ENCODE data around the genes UBXN1, NAA40 and TRPT1.

DNA sequence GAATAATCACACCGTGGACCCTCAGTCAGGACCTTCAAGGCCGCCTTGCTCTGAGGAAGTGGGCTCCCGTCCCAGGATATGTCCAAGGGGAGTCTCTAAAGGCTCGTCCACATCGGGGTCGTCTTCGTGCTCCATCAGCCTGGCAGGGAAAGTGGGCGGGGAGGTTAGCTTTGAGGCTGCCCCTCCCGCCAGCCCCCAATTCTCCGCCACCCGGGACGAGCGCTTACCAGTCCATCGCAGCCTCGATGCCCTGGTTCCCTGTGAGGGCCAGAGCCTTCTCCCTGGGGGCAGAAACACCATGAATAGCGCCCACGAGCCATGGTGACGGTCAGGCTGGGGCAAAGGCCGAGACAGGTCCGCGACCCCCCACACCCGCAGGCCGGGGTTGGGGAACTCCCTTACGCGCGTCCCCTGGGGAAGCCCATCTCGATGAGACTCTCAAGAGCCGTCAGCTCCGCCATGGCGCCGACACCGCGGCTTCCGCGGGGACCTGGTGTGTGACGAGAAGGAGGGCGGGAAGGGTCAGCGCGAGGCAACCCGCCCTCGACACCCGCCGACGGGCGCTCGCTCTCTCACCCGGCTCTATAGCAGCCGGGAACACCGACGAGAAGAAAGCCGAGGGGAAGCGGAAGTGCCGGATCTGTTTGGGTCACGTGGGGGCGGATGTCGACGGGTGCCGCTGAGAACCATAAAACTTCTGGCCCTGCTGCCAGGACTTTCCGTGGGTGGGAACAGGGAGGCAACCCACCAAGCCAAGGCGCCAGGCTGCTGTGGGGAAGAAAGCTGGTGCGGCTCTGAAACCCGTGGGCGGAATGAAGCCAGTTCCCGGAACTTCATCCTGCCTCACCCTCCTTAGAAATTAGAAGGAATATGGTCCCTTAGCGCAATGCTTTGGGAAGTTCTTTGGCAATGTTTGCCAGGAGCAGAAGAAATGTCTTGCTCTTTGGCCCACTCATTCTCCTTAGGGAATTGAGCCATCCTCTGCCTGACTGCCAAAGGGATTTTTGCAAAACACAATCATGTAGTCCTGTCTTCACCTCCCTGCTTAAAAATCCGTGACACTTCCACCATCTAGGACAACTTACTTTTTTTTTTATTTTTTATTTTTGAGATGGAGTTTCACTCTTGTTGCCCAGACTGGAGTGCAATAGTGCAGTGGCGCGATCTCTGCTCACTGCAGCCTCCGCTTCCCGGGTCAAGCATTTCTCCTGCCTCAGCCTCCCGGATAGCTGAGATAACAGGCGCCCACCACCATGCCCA is at the start of gene UBXN1:
Gene UBXN1, minus strand, starts transcription at position 611 of the 1,260 bp plus-strand sequence.
- PRO-cap = bidirectional peak, plus-strand start at position 712 of the sequence, minus-strand start at position 584 of the sequence
- RAMPAGE, long total RNA = start-site peak on the minus strand centred at position 604 of the sequence, 54 bp wide, 2,153 and 168 reads in 2 replicates
- RRBS = 0% methylated on average over 4 of the region's 72 CpGs

DNA sequence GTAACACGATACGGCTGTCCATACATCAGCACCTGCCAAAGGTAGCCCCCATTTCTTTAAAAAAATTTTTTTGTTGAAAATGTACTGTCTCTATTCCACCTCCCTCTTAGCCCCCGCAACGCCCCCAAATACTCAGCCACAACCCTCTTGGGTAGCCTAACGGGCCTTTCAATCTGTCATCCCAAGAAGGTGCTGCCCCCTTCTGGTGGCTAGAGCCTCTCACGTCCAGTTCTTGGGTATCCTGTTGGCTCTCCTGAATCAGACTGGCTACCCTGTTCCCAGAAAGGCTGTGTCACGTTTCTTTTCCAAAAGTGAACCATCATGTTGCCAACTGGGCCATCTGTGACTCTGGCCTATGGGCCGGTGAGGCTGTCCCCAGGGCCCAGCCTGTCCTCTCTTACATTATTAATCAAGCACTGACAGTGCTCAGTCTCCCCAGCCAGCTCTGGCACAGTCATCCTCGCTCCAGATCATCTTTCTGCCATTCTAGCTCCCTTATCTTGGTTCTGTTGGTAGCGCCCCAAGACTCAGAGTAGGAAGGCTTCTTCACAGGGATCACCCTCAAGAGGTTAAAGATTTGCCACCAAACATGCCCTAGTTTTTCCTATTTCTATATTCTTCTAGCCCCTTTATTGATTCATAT is 5.5 kb upstream of the LRRN4CL start:
- PRO-cap = no peak
- RAMPAGE, long total RNA = no peak
- RRBS = no CpG with 5 or more reads among the region's 10 CpGs

DNA sequence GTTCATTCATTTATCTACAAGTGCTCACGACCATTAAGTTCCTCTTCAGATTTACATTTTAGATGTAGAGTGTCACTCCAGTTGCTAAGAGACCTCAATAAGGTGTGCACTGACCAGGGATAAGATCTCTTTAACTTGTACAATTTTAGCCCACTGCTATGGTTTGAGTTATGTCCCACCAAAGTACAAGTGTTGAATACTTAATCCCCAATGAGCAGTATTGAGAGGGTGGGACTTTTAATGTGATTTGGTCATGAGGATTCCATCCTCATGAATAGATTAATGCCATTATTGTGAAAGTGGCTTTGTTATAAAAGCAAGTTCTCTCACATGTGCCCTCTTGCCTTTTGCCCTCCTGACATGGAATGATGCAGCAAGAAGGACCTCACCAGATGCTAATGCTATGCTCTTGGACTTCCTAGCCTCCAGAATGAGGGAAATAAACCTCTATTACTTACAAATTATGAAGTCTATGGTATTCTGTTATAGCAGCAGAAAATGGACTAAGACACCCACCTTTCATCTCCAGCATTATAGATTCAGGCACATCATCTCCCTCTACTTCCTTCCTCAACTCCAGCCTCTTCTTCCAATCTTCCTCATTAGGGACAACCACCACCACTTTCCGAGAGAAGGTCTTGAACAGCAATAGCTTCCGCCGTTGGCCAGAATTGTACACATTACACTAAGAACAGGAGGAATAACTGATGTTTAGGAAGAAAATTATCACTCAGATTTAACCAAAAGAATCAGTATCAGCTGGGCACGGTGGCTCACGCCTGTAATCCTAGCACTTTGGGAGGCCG is 7.5 kb downstream of the HNRNPUL2 start:
- PRO-cap = no peak
- RAMPAGE, long total RNA = no peak
- RRBS = no CpG with 5 or more reads among the region's 7 CpGs

- PRO-cap = no peak
- RAMPAGE, long total RNA = no peak
- RRBS = no CpG with 5 or more reads among the region's 13 CpGs
These were observed 5.8 kb downstream of the NXF1 start for GRCh38 chr11:62799363-62799947.

DNA sequence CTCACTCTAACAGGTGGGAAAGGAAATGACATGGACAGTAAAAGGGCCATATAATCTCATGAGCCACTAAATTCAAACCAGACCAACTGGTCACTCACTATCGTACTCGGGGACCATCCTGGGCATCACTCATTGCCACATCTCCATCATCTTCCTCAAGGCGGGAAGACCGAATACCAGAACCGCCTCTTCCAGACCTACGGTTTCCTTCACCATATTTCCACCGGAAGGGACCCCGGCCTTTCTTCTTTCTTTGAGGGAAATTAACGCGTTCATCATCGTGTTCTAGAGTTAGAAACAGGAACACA is 1.6 kb downstream of the NXF1 start:
- PRO-cap = no peak
- RAMPAGE, long total RNA = no peak
- RRBS = no CpG with 5 or more reads among the region's 11 CpGs

DNA sequence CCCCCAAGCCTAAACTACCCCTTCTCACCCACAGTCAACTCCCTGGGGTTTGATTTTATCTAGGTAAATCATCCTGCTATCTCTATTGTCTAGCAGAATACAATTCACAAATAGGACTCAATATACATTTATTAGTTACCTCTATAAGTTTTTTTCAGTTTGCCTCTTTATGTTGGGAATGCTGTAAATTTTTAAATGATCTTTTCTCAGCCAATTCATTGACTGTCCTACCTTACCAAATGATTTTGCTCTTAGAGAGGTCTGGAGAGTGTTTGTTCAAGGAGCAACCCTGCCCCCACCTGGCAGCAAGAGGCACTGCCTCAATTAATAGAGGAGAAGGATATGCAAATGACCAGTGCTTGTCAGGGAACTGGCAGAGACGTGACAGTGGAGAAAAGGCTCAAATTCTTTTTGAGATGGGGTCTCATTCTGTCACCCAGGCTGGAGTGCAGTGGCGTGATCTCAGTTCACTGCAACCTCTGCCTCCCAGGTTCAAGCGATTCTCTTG is 18.1 kb upstream of the SLC3A2 start:
- PRO-cap = no peak
- RAMPAGE, long total RNA = no peak
- RRBS = no CpG with 5 or more reads among the region's 3 CpGs

DNA sequence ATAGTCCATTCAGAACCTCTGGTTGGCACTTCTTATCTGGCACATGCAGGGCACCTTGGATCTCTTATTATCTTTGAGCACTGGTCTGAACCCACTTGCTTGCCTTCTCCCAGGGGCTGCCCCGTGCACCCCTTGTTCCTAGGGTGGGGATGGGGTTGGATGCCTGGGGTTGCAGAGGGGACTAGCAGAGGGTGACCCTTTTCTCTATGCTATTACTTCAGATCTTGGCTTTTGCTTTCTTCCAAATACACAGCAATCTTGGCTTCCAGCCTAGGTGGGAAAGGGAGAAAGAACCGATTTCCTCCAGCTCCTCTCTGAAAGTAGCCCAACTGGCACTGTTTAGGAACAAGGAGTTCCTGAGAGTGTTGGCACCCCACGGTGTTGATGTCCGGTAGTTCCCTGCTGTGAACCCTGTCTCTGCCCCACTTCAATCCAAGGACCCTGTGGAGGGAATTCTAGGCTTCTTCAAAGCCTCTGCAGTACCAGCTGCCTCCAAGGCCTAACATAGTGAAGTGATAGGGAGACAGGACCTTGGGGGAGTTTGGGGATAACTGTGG is 1.2 kb upstream of the SLC3A2 start:
- PRO-cap = no peak
- RAMPAGE, long total RNA = no peak
- RRBS = no CpG with 5 or more reads among the region's 4 CpGs

DNA sequence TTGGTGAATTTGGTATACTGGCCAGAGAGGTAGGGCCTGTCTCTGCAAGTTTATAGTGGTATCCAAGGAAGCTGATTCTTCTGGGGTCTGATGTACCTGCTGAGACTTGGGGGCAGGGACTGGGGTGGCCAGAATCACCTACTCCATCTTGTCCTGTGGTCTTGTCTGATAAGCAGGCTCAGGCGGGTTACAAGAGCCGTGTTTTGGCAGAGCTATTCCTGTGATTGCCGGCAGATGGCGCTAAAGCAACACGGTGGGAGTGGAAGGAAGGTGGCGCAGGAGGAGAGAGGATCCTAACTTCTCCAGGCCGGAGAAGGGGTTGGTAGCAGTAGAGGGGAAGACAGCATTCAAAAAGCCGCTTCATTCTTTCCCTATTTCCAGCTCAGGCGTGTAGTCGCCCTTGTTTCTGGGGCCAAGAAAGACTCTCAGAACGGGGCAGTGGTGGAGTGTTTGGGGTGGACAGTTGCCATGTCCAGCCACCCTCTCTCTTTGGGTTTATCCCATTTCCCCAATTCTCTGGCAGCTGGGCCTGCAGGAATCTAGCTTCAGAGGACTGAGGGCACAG is 15.2 kb downstream of the CHRM1 start:
- PRO-cap = no peak
- RAMPAGE, long total RNA = no peak
- RRBS = 0% methylated on average over 5 of the region's 11 CpGs

- PRO-cap = no peak
- RAMPAGE, long total RNA = no peak
- RRBS = no CpG with 5 or more reads among the region's 20 CpGs
These were observed 6.8 kb upstream of the CHRM1 start for GRCh38 chr11:62927729-62928523.

- PRO-cap = no peak
- RAMPAGE, long total RNA = no peak
- RRBS = no CpG with 5 or more reads among the region's 3 CpGs
These were observed 12.1 kb downstream of the PLAAT5 start for GRCh38 chr11:63478969-63479251.

GRCh38 chr11:63622904-63623197 is 8.6 kb upstream of the PLAAT3 start:
- PRO-cap = no peak
- RAMPAGE, long total RNA = no peak
- RRBS = no CpG with 5 or more reads among the region's 3 CpGs

DNA sequence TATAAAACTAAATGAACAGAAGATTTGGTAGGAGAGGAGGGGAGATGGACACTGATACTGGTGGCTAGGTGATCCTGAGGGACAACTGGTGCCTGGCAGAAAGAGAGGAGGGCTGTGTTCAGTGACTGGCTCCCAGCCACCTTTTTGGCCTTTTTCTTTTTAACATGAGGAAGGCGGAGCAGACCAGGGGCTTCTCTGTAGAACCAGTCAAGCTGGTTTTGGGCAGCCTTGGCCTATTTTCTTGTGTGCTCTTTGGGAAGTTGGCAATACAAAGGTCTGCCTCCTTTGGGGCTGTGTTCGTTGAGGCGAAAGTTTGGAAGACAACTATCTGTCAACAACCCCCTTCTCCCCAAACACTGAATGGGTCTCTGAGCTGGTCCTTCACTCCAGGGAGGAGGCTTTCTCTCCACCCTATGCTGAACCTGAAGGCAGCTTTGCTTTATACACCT is 8.4 kb downstream of the MARK2 start:
- PRO-cap = no peak
- RAMPAGE, long total RNA = no peak
- RRBS = no CpG with 5 or more reads among the region's 3 CpGs

GRCh38 chr11:63882750-63883220 is 34.2 kb downstream of the RCOR2 start:
- PRO-cap = no peak
- RAMPAGE, long total RNA = no peak
- RRBS = no CpG with 5 or more reads among the region's 5 CpGs

- PRO-cap = no peak
- RAMPAGE, long total RNA = start-site peak on the plus strand at chr11:63938989-63939017, 86 and 27 reads in 2 replicates
- RRBS = 1% methylated on average over 34 of the region's 95 CpGs
These were observed at the start of gene NAA40 for GRCh38 chr11:63938302-63939347. Gene NAA40, plus strand, starts transcription at chr11:63939002.

- PRO-cap = no peak
- RAMPAGE, long total RNA = no peak
- RRBS = no CpG with 5 or more reads among the region's 11 CpGs
These were observed 8.0 kb downstream of the NAA40 start for GRCh38 chr11:63946727-63947209.

DNA sequence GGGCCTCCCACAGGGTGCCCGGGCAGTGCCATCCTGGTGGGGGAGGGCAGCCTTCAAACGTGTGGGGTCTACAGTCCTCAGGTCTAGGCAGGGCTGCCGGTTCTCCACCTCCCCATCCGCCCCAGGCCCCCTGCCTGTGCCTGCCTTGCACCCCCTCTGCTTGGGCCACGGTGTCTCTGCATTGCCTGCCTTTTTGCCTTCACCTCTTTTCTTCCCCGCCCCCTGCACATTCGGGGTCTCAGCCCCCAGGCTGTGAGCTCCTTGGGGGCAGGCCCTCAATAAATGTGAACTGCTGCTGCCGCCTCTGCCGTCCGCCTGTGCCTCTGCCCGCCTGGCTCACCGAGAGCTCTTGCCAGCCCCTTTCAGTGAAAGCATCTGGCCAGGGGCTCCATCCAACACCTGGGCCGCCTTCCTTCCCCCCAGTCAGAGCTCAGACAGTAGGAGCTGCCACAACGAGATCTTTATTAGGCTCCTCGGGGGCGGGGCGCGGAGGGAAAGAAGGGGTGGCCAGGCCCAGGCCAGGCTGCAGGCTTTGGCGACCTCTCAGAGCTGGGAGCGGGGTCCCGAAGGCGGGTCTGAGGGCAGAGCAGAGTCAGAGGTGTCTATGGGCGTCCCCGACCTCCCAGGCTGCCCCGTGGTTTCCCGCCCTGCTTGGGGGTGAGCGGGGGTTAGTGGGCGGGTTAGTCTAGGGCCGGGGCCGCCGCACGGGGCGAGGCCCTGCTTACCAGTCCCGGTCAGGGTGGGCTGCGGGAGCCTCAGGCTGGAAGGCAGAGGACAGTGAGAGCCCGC is 12.1 kb downstream of the OTUB1 start:
- PRO-cap = no peak
- RAMPAGE, long total RNA = no peak
- RRBS = 74% methylated on average over 10 of the region's 36 CpGs

GRCh38 chr11:64036212-64037393 is 872 bp downstream of the FLRT1 start:
- PRO-cap = no peak
- RAMPAGE, long total RNA = no peak
- RRBS = 12% methylated on average over 34 of the region's 87 CpGs

DNA sequence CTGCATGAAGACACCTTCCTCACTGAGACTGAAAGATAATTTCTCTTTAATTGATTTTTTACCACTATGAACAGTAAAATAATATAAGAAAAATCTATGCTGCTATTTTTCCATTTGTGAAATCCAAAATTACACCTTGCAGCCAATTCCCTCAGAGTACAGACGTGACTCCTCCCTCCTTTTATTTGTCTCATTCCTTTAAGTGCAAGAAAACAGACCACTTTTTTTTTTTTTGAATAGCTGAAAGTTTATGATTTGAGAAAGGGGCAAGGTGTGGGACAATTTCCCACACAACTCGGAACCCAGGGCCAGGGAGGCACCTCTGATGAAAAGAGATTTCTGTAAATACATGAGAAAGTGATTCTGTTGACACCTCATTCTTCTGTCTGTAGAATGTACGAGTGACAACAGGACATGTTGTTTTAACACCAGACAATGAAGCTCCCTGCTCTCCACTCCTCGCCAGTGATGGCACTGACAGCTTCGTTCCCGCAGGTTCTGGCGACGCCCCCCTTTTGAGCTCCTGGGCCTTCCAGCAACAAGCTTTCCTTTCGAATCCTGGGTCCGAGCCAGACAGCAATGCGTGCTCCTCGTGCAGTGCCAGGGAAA is 50.6 kb downstream of the MACROD1 start:
- PRO-cap = no peak
- RAMPAGE, long total RNA = no peak
- RRBS = no CpG with 5 or more reads among the region's 12 CpGs

DNA sequence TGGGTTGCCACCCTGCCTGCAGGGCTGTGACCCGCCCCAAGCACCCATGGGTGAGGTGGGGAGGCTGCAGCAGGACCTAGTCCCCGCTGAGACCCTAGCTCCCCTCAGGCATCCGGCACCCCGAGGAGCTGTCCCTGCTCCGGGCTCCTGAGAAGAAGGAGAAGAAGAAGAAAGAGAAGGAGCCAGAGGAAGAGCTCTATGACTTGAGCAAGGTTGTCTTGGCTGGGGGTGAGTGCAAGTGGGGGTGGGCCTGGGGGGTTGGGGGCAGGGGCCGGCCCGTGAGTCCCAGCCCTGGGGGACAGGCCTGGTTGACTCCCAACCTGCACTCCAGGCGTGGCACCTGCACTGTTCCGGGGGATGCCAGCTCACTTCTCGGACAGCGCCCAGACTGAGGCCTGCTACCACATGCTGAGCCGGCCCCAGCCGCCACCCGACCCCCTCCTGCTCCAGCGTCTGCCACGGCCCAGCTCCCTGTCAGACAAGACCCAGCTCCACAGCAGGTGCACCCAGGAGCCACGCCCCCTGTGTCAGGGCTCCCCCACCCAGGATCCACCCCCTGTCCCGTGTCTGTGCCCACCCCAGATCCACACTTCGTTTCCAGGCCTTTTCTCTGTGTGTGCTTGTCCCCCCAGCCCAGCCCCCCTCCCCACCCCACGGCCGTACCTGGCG is 4.6 kb downstream of the FERMT3 start:
- PRO-cap = no peak
- RAMPAGE, long total RNA = no peak
- RRBS = 85% methylated on average over 3 of the region's 22 CpGs

DNA sequence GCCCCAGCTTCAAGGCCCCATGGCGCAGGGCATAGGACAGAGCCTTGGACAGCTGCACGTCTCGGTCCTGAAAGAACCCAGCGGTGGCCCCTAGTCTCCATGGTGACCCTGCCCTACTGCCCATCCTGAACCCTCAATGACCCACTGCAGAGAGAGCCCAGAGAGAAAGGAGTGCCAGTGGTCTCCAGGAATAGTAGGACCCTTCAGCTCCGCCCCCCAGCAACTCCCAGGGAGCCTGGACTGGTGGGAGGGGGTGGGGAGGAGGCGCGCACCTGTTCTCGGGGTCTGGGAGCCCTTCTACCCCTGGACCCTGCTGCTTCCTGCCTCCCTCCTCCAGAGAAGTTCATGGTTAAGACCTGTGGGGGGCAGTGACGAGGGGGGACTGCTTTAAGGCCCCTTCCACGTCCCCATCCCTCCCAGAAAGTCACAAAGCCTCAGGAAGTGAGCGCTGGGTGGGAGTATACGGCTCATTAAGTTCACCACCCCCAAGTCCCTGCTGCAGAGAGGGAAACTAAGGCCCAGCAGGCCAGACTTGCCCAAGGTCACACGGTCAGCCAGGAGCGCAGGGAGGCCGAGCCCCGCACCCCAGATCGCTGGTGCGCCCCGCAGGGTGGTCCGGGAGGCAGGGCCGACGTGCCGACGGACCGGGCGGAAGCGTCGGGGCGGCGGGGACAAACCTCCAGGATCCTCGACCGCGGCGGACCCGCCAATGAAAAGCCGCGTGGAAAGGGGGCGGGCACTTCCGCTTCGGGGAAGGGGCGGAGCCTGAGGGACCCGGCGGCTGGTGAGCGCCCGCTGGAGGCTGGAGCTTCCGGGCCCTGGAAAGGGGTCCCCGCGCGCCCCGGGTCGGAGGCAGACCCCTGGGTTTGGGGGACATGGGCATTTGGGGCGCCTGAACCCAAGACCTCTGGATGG is at the start of gene TRPT1:
Gene TRPT1, minus strand, starts transcription at position 673 of the 915 bp plus-strand sequence.
- PRO-cap = bidirectional peak, plus-strand start at position 761 of the sequence, minus-strand start at position 701 of the sequence
- RAMPAGE, long total RNA = no peak
- RRBS = 2% methylated on average over 7 of the region's 52 CpGs

Data from lung (tissue), 4 donors.